Skin of body (tissue), 2 donors: ENCODE measurements around the genes PCGF1 and LRRTM4.

- RAMPAGE, long total RNA: no peak
These were observed 65.1 kb downstream of the SLC4A5 start for GRCh38 chr2:74278068-74278614.

DNA sequence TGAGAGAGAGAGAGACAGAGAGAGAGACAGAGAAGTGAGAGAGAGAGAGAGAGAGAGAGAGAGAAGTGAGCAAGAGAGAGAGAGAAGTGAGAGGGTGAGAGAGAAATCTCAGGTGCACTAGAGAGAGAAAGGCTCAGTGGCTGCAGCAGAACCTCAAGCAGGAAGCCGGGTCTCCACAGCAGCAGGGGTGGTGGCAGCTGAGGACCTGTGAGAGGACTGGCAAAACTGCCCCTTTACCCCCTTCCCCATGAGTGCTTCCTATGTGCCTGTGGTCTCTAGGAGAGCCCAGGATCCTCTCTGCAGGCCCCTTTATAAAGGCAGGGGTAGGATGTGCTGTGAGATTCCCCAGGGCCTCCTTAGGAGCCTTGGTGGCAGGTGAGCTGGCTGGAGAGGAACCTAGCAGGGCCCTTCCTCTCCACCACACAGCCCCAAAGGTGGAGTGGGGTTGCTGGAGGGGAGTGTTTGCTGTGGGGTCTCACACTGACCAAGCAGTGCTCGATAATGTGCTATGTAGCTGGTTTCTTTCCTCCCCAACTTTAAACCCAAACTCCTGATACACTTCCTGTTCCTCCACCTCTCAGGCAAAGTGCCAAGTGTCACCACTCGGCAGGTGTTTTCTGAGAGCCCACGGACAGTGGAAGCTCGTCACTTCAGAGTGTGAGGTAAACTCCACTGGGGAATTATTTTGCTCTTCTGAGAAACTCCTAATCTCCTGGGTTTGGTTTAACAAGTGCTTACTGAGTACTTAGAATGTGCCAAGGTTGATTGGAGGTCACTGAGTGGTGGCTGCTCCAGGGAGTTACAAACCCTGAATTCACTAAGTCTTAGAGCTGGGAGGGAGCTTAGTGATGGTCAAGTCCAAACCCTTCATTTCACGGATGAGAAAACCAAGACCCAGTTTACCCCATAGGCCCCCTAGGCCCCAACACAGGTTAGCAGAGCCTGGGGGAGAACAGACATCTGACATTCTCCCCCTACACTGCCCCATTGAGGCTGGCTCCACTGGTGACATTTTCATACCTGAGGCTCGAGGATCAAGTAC is 52.3 kb downstream of the SLC4A5 start:
- RAMPAGE, long total RNA: no peak

GRCh38 chr2:74507073-74508205 is at the start of gene PCGF1:
Gene PCGF1 (minus strand): TSS chr2:74507695.
- RAMPAGE, long total RNA: start-site peak on the minus strand at chr2:74507332-74507423, 26 and 19 reads in 2 replicates; start-site peak on the minus strand at chr2:74507671-74507698, 58 and 39 reads in 2 replicates

- RAMPAGE, long total RNA: no peak
These were observed 896 bp downstream of the HTRA2 start for GRCh38 chr2:74530389-74531268.

- RAMPAGE, long total RNA: no peak
These were observed 4.3 kb downstream of the HTRA2 start for GRCh38 chr2:74533583-74534911.

DNA sequence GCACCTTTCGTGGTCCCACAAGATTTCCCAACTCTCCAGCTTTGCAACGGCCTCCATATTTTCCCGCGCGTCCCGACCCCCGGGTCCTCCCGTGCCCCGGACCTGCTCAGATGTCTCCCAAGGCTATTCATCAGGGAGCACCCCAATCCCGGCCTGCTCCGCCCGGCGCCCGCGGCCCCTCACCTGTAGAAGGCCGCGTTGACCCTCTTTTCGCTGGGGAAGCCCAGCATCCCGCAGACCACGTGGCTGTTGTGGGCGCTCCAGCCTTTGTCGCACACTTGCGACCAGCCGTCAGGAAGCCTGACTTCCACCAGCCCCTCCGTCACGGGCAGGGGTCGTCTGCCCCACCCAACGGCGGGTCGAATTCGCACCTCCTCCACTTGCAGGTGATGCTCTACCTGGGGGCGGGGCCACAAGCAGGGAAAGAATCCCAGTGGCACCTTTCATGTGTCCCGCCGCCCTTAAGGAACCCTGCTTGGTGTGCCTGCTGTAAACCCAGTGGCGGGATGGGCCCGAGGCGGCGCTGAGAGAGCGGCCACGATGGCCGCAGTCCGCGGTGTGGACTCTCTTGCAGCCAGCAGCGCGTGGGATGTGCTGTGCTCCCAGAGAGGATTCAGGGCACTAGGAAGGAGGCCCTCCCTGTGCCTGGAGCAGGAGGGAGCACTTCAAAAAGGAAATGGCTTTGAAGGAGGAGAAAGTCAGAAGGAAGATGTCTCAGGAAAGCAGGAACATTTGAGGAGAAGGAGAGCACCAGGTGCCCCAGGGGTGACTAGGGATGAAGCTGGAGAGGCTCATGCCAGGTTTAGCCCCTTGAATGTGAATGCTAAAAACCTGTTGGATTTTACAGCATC is 4.3 kb downstream of the LOXL3 start:
- RAMPAGE, long total RNA: no peak

GRCh38 chr2:74865248-74865643 is 31.3 kb downstream of the HK2 start:
- RAMPAGE, long total RNA: no peak

DNA sequence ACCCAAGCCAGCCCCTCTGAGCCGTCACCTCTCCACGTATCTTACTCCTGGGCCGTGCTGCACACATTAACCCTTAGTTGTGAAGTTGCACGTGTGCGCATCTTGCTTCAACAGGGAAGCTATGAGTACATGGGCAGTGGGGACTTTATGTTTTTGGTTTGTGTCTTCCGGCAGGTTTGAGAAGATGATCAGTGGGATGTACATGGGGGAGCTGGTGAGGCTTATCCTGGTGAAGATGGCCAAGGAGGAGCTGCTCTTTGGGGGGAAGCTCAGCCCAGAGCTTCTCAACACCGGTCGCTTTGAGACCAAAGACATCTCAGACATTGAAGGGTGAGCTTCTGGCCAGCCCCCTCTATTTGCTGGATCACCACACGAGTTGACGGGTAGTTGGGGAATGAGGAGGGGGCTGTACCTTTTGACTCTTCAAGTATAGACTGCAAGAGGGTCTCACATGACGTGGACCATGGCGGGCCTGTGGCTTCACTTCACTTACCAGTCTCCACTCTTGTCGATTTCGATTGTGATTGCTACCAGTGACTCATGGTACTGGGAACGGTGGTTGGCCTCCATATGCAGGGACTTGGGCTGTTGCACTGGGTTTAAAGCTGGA is 43.2 kb downstream of the HK2 start:
- RAMPAGE, long total RNA: no peak

DNA sequence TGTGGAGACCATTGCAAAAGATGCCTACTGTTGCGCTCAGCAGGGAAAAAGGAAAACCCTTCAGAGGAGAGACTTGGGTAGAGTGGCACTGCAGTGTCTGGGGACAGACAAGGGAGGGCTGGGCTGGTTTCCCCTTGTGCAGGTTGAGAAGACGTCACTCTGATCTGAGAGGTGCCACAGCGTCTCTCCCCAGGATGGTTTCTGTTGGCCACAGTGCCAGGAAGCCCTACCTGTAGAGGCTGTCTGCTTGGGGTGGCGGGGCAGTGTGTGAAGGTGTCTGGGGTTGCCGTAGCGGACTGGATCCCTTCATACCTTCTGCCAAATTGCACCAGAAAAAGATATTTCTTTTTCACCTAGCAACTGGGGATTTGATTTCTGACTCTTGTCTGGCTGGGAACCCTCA is 907 bp downstream of the POLE4 start:
- RAMPAGE, long total RNA: no peak

- RAMPAGE, long total RNA: no peak
These were observed 35.0 kb upstream of the EVA1A start for GRCh38 chr2:75595761-75596139.

DNA sequence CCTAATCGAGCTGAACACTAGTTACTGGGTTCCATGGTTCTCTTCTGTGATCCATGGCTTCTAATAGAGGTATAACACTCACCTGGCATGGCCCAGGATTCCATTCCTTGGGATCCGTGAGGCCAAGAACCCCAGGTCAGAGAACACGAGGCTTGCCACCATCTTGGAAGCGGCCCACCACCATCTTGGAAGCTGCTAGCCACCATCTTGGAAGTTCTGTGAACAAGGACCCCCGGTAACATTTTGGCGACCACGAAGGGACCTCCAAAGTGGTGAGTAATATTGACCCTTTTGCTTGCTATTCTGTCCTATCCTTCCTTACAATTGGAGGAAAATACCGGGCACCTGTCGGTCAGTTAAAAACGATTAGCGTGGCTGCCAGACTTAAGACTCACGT is 161.5 kb upstream of the GCFC2 start:
- RAMPAGE, long total RNA: no peak

- RAMPAGE, long total RNA: no peak
These were observed 162.3 kb upstream of the GCFC2 start for GRCh38 chr2:75873016-75873334.

DNA sequence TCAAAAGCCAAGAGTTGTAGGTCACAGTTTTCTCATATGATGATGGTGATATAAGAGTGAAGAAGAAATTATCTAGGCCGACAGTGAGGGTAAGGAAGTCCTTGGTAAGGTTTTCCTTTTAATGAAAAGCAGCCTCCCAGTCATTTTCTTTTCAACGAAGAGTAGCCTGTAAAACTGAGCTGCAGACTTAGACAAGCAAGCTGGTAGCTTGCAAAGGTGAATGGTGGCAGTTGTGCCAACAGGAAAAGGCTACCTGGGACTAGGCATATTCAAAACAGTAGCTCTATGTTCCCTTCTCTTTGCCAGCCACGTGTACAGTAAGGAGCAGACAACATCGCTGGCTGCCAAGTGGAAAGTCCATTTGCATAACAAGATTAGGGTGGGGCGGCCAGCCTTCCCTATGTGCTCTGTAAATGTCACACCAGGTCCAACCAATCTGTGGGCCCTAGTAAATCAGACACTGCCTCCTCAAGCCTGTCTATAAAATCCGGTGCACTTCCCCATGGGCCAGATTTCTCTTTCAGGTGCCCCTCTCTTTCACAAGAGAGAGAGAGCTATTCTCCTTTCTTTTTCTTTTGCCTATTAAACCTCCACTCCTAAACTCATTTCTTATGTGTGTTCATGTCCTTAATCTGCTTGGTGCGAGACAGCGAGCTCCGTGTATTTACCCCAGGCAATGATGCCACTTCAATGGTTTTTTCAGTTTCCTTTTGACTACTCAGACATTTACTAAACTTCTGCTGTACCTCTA is 297.3 kb upstream of the GCFC2 start:
- RAMPAGE, long total RNA: no peak

DNA sequence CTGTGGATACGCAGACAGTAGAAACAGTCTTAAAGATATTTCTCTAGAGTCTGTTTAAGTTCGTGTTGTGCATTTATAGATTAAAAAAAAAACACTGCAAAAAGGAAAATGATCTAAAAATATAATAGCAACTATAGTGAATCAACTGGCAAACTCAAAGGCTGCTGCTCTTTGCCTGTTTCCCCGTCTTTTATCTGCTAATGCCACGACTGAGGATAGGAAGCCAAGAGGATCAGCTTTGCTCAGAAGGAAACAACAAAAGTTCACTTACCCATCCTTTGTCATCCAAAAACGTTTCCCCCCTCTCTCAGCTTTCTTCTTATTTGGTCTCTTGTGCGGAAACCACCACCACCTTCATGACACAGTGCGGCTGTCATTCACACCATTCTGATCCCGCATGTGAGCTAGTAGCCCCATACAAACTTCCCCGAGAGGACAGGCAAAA is 757 bp downstream of the LRRTM4 start:
- RAMPAGE, long total RNA: no peak

DNA sequence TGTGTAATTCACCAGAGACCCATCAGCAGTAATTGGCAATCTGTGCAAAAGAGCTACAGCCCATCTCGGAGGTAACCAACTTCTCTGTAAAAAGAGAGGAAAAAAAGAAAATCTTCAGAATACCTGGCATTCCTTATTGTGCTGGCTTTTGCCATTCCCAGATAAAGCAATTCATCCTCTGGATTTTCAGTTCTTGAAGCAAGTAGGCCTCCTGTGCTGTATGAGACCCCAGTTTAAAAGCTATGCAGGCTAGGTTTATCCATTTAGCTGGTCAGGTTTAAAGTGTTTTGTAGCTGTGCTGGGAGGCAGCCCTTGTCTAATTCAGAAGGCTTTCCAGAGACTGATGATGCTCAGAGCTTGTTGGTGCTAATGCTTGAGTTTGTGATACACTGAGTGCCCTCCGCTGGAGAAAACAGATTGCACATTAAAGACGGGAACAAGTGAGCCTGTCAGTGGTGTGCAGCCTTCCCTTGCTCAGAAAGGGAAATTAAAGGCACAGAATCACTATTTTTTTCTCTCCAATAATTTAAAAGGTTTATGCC is at the start of gene LRRTM4:
TSS of gene LRRTM4 (minus strand) at position 391 of the 542 bp plus-strand sequence.
- RAMPAGE, long total RNA: no peak

DNA sequence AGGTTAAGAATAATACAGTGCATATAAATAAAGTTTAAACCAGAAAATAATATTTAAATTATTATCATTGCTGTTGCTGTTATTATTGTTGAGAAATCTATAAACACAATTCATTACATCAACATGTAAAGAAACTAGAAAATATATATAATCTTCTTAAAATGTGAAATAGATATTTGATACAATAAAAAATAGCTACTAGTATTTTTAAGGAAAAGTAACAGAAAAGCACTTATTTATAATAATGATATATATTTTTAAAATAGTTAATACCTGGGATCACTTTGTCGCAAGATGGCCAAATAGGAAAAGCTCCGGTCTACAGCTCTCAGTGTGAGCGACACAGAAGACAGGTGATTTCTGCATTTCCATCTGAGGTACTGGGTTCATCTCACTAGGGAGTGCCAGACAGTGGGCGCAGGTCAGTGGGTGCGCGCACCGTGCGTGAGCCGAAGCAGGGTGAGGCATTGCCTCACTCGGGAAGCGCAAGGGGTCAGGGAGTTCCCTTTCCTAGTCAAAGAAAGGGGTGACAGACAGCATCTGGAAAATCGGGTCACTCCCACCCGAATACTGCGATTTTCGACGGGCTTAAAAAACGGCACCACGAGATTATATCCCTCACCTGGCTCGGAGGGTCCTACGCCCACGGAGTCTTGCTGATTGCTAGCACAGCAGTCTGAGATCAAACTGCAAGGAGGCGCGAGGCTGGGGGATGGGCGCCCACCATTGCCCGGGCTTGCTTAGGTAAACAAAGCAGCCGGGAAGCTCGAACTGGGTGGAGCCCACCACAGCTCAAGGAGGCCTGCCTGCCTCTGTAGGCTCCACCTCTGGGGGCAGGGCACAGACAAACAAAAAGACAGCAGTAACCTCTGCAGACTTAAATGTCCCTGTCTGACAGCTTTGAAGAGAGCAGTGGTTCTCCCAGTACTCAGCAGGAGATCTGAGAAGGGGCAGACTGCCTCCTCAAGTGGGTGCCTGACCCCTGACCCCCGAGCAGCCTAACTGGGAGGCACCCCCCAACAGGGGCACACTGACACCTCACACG is 70.7 kb upstream of the LRRTM4 start:
- RAMPAGE, long total RNA: no peak

- RAMPAGE, long total RNA: no peak
These were observed 908.2 kb upstream of the LRRTM1 start for GRCh38 chr2:81212735-81213202.

- RAMPAGE, long total RNA: no peak
These were observed 1177.4 kb upstream of the LRRTM1 start for GRCh38 chr2:81481875-81482468.

GRCh38 chr2:82790272-82791153 is 1668.6 kb downstream of the SUCLG1 start:
- RAMPAGE, long total RNA: no peak

DNA sequence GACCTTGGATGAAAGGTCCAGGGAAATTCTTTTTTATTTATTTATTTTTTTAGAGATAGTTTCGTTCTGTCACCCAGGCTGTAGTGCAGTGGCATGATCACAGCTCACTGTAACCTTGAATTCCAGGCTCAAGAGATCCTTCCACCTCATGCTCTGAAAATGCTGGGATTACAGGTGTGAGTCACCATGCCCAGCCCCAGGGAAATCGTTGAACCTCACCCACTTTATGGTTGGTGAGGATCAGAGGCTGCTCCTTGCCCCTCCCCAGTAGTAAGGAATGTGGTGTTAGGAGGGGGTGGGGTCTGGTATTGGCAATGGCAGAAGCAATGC is 162.0 kb downstream of the SUCLG1 start:
- RAMPAGE, long total RNA: no peak